Measurements from ENCODE around the gene LYG1.

GRCh38 chr2:98070080-98070712, 16.8 kb upstream of the VWA3B start:
- PRO-cap, 3 experiments, result peak in 1 of 3 experiments; most common plus-strand start chr2:98070489 (in 1)
- RAMPAGE, long total RNA, 4 experiments, result no peak in any of the 4 experiments
- RRBS, result no CpG with 5 or more reads among the region's 13 CpGs

DNA sequence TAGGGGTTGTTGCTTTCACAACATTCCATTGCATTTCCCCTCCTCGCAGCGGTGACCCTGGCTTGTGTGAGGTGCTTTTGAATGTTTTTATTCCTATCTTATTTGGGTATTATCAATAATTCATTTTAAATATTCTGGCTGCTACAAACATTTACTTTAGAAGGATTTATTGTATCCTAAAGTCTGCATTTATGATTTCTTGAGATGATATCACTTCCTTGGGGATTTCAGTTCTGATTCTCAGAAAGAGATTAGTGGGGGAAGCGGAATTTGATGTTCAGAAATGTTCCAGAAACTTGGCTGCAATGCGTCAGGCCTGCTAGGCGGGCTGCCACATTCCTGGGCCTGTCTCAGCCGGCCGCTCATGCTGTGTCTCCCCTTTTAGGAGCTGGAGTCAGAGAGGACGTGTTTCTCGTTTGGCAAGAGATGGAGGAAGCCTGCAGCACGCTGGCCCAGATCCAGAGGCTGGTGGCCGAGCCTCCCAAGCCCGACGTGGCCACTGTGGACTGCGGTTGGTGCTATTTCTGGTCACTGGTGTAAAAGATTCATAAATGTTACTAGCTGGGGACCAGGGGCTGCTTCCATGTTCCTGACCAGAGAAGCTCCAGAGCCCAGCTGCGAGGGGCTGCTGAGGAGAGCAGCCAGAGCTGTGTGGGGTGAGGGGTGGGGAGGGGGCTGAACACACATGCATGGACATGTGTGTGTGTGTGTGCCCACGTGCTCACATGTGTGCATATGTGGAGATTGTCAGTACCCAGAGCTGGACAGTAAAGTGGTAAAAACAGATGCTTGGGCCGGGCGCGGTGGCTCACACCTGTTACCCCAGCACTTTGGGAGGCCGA, 75.7 kb downstream of the VWA3B start:
- PRO-cap, 3 experiments, result no peak in any of the 3 experiments
- RAMPAGE, long total RNA, 4 experiments, result no peak in any of the 4 experiments
- RRBS, result no CpG with 5 or more reads among the region's 20 CpGs

GRCh38 chr2:98454304-98455030, 9.8 kb downstream of the INPP4A start:
- PRO-cap, 3 experiments, result no peak in any of the 3 experiments
- RAMPAGE, long total RNA, 4 experiments, result no peak in any of the 4 experiments
- RRBS, result no CpG with 5 or more reads among the region's 6 CpGs

- PRO-cap, 3 experiments, result no peak in any of the 3 experiments
- RAMPAGE, long total RNA, 4 experiments, result no peak in any of the 4 experiments
- RRBS, result no CpG with 5 or more reads among the region's 15 CpGs
Observed at GRCh38 chr2:98564637-98565175, 43.6 kb downstream of the COA5 start.

GRCh38 chr2:98658721-98659446, 50.5 kb downstream of the UNC50 start:
- PRO-cap, 3 experiments, result no peak in any of the 3 experiments
- RAMPAGE, long total RNA, 4 experiments, result no peak in any of the 4 experiments
- RRBS, result no CpG with 5 or more reads among the region's 4 CpGs

GRCh38 chr2:98702012-98702730, 28.8 kb downstream of the MGAT4A start:
- PRO-cap, 3 experiments, result no peak in any of the 3 experiments
- RAMPAGE, long total RNA, 4 experiments, result no peak in any of the 4 experiments
- RRBS, result no CpG with 5 or more reads among the region's 7 CpGs

DNA sequence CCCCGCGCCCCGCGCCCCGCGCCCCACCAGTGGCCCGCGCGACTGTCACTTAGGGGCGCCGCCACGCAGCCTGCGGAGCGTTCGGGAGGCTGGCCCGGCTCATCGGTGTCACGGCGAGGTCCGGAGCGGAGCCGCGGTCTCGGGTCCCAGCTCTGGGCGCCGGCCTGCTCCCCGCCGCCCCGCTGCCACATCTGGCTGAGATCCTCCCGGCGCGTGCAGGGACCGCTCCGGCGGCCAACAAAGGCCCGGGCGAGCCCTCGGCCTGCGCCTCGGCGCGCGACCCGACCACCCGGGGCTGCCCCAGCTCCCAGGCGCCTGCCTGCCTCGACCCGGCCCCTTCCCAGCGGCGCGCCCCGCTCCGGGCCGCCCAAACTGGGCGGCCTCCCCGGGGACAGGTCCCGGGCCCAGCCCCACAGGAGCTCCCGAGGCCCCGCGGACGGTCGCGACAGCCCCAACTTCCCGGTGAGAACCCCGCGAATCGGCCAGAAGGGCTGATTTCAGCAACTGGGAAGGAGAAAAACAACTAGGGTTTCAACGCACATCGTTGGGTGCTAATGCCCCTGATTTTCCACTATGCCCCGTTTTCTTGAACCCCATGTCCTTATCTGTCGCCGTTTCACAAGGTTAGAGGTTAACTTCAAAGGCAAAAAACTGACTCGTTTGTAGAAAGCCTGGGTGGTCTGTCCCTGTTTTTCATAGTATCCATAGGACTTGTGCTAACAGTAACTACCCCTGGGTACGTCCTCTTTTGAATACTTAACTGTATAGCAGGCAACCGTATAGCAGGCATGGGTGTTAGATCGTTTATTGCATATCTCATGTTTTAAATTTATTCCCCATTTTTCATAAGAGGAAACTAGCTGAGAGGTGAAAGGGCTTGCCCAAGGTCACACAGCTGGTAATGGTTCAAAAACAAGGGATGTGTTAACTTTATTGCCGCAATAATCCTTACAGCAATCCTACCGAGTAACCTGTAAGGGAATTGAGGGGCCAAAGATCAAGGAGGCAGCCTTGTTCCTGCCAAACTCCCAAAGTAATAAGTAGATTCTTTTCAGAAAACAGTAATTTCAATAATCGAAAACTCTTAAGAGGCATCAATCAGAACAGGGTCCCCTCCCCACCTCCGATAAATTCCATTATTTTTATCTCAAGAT, 679 bp upstream of the MGAT4A start:
- PRO-cap, 3 experiments, result peak in 3 of 3 experiments; most common plus-strand start position 102 of the sequence (in 2)
- RAMPAGE, long total RNA, 4 experiments, result no peak in any of the 4 experiments
- RRBS, result 1% methylated on average over 32 of the region's 80 CpGs

- PRO-cap, 3 experiments, result peak in 2 of 3 experiments; most common minus-strand start chr2:99155897 (in 2)
- RAMPAGE, long total RNA, 4 experiments, result no peak in any of the 4 experiments
- RRBS, result no CpG with 5 or more reads among the region's 10 CpGs
Observed at GRCh38 chr2:99155767-99156372, 1.1 kb downstream of the LIPT1 start.

DNA sequence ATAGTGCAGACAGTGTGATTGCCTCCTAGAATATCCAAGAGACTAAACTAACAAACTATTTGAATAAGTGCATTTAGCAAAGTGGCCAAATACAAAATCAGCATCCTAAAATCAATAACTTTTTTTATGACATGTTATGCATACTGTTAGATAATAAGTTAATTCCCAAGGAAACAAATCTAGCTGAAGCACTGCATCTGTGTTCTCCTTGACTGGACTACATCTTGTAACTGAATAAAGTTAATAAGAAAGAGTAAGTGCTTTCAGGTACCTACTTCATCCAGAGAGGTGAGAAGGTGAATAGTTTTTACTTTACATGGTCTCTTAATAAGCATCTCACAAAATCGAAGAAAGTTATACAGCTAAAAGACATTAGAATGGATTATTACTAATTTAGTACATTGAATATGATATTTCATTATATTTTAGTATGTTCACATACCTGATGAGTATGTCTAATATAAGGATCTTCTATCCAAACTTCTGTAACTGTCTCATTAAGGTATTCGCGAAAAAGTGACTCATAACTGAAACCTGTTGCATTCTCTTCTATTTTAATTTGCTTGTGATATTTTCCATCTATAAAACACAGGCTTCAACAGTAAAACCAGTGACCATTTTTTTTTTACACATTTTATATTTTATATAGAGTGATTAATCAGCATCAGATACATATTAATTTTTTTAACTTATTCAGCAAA, 9.6 kb downstream of the MITD1 start:
- PRO-cap, 3 experiments, result no peak in any of the 3 experiments
- RAMPAGE, long total RNA, 4 experiments, result no peak in any of the 4 experiments
- RRBS, result no CpG with 5 or more reads among the region's 3 CpGs

DNA sequence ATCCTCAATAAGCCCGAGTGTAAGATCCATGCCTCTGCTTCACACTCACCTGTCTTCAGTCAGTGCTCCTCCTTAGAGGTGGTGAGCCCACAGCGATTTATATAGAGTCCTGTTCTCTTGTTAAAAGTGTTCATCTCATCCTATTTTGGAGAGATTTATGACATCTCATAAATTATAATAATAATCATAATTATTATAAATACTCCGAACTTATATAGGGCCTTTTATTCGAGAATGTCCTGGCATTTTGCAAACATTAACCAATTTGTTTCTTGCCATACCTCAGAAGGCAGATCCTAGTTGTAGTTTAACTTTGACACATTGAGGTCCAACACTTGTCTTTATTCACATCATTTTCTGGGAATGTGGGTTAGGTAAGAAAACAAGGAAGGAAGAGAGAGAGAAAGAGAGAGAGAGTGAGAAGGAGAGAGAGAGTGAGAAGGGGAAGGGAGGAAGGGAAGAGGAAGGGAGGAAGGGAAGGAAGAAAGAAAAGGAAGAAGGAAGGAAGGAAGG, at the start of gene LYG1:
TSS of gene LYG1 (minus strand) at position 197 of the 513 bp plus-strand sequence.
- PRO-cap, 3 experiments, result no peak in any of the 3 experiments
- RAMPAGE, long total RNA, 4 experiments, result no peak in any of the 4 experiments
- RRBS, result no CpG with 5 or more reads among the region's 4 CpGs

GRCh38 chr2:99405214-99405801, 68.1 kb downstream of the EIF5B start:
- PRO-cap, 3 experiments, result no peak in any of the 3 experiments
- RAMPAGE, long total RNA, 4 experiments, result no peak in any of the 4 experiments
- RRBS, result no CpG with 5 or more reads among the region's 5 CpGs

DNA sequence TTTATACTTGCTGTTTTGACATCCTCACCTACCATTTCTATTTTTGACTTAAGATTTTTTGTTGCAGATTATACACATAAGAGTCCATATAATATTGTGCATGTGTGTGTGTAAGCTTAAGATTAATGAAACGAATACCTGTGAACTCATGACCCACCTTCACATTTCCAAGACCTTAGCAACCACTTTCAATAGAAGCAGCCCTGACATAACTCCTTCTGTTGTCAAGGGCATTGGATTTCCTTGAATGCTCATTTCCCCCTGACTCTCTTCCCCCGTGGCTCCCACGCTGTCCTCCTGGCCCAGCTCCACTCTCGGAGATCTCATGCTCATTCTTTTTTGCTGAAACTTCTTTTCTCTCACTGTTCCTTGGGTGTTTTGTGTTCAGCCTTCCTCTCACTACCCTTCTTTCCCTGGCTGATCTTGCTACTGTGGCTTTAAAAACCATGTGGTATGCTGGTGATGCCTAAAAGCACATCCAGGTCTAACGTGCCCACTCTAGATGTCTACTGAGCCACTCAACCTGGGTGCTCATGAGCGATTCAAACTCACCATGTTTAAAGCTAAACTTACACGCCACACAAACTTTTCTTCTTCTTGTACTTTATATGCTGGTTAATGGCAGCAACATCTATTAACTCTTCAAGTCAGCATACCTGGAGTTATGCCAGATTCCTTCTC, 267.1 kb upstream of the REV1 start:
- PRO-cap, 3 experiments, result no peak in any of the 3 experiments
- RAMPAGE, long total RNA, 4 experiments, result no peak in any of the 4 experiments
- RRBS, result no CpG with 5 or more reads among the region's 7 CpGs

- PRO-cap, 3 experiments, result no peak in any of the 3 experiments
- RAMPAGE, long total RNA, 4 experiments, result no peak in any of the 4 experiments
- RRBS, result no CpG with 5 or more reads among the region's 6 CpGs
Observed at GRCh38 chr2:99875223-99875703, 267.1 kb downstream of the AFF3 start.

- PRO-cap, 3 experiments, result no peak in any of the 3 experiments
- RAMPAGE, long total RNA, 4 experiments, result no peak in any of the 4 experiments
- RRBS, result no CpG with 5 or more reads among the region's 11 CpGs
Observed at GRCh38 chr2:99960332-99961541, 181.7 kb downstream of the AFF3 start.

DNA sequence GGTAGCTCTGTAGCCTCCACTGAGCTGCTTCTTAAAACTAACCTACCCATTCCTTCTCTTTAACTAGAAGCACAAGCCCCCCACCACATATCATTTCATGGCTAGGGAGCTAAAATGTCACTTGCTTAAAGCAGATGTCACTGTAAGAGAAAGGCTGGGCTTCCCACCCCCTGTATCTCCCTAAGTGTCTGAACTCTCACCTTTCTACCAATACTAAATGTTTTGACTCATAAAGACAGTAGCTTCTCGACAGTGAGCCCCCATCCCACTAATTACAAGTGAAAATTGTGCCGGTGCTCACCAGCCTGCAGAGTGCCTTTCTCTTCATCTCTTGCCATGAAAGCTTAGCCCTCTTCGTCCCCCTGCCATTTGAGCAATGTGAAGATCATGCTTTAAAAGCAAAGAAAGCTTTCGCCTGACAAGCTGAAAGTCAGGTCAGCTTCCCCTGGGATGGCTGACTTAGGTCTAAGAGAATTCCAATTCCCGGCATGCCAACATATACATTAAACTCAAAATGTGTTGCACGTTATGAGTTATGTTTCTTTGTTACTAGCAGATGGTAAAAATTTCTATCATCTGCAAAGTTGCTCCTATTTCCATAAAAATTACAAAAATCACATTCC, 130.0 kb downstream of the AFF3 start:
- PRO-cap, 3 experiments, result no peak in any of the 3 experiments
- RAMPAGE, long total RNA, 4 experiments, result no peak in any of the 4 experiments
- RRBS, result no CpG with 5 or more reads among the region's 6 CpGs

DNA sequence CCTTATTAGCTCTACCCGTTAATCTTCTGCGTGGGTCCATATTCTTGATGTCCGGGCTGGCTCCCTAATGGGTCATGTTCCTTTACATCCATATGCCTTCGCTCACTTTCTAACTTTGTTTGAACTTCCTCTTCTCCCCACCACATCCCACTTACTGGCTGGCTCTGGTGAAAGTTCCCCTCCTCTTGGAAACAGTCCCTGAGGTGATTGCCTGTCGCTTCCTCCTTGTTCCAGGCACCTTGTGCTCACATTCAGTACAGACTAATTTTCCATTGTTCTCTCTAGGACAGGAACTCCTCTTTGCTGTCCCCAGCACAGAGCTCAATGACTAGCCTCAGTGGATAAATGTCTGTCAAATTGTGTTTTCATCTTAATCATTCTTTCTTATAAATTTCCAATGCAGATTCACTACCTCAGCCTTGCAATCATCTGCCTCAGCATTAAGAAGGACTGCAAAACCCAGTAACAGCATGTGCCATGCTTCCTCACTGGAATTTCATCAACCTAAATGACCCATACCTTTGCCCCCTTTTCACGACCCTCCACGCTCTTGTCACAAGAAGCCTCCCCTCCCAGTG, 102.7 kb downstream of the AFF3 start:
- PRO-cap, 3 experiments, result no peak in any of the 3 experiments
- RAMPAGE, long total RNA, 4 experiments, result no peak in any of the 4 experiments
- RRBS, result no CpG with 5 or more reads among the region's 7 CpGs

DNA sequence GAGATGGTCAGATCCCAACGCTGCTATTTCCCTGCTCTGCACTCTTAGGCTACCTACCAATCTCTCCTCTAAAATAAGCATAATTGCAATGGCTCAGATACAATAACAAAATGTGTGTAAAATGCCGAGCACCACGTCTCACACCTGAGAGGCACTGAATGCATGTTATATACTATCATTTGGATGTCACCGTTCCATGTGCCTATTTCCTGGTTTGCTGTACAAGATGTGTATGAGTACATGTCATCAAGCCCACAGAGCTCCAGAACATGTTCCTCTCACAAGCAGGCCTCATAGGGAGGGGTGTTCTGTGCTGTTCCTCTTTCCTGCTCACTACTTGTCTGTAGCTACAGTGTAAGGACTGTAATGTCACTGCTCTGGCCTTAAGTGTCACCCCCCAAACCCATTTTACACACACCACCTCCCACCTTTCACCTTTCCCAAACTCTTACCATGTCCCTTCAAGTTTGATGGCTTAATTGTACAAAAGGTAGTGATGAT, 1.9 kb downstream of the AFF3 start:
- PRO-cap, 3 experiments, result no peak in any of the 3 experiments
- RAMPAGE, long total RNA, 4 experiments, result no peak in any of the 4 experiments
- RRBS, result no CpG with 5 or more reads among the region's 4 CpGs

DNA sequence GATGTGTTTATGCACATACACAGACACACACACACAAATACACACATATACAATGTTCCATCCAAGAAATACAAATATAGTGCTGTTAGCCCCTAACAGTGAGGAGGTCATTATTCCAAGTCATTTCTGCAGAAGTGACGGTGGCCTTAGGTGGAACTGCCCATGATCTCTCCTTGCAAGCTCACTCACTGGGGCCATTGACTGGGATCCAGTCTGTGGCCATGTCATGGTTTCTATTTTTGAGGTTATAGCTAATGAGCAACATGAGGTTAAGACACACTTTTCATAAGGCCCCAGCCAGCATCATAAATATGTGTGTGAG, 584 bp downstream of the AFF3 start:
- PRO-cap, 3 experiments, result no peak in any of the 3 experiments
- RAMPAGE, long total RNA, 4 experiments, result no peak in any of the 4 experiments
- RRBS, result no CpG with 5 or more reads among the region's 1 CpG

DNA sequence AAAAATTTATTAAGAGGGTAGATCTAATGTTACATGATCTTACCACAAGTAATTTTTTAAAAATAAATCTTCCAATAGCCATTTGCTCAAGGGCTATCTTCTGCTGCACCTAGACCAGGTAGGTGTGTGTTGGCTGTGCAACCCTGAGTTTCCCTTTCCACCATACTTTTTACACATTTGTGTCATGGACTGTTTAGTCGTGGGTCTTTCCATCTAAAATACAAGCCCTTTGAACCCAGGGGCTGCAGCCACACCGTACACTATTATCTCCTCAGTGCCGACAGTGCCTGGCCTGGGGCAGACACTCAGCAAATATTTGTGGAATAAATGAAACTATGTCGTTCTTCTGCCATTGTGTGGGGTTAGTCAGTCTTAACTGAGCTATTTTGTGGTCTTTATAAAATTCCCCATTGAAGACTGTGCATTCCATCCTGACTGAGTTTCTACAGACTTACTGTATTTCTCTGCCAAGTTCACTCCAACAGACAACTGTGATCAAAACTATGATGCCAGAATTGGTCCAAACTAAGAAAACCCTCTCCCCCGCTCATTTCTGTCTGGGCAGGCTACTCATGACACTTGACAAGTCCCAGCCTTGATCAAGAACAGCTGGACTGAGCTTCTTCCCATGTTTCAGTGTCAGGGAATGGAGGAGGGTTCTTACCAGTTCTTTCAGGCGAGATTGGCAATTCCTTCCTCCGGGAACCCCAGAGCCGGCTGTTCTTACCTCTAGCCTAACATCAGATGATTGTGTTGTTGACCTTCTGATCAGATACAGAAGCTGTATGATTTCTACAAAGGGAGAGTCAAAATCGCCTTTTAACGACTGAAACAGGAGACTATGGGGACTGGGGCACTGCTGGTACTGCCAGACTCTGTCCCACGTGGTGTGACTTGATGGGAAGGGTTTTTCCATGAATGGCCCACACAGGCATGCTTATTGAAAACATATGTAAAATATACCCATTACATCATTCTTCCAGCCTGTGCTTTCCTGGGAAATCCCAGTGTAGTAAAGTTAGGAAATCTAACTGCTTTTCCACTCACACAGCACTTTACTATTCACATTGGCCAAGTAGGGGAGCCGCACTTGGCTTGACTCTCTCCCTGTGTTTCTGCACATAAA, 77.4 kb upstream of the NPAS2 start:
- PRO-cap, 3 experiments, result no peak in any of the 3 experiments
- RAMPAGE, long total RNA, 4 experiments, result no peak in any of the 4 experiments
- RRBS, result no CpG with 5 or more reads among the region's 12 CpGs

DNA sequence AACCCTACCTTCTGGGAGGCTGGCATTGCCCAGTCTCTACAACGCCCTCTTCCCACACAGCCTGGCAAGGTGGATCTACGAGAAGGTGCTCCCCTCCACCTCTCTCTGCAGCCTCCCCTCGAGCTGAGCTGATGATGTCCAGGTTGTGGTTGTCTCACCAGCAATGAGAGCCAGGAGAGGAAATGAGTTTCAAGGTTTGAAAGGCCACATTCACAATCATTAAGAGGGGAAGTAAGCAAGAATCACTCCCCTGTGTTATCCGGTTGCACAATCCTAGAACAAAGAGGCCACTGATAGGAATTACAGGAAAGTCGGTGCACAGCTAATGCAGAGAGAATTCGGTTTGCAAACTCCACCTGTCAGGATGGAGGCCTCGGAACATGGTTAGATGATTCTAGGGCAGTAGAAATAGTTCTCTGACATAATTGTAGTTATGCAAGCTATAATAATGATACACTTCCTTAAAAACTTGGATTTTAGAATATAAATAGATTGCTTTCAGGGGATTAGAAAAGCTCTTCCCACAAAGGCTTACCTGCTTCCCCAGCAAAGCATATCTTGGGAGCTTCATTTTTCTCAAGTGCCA, 39.2 kb upstream of the NPAS2 start:
- PRO-cap, 3 experiments, result no peak in any of the 3 experiments
- RAMPAGE, long total RNA, 4 experiments, result no peak in any of the 4 experiments
- RRBS, result no CpG with 5 or more reads among the region's 7 CpGs